Skeletal muscle satellite cell (primary cell): Measurements from ENCODE around the genes ZNF823, ZNF878, ZNF799, ZNF709 and GCDH.

- CAGE, long polyA plus RNA = no peak
Measured at GRCh38 chr19:11418253-11419216, 579 bp downstream of the RGL3 start.

- CAGE, long polyA plus RNA = no peak
Measured at GRCh38 chr19:11738733-11739430, at the start of gene ZNF823. Gene ZNF823, minus strand, starts transcription at chr19:11738946.

DNA sequence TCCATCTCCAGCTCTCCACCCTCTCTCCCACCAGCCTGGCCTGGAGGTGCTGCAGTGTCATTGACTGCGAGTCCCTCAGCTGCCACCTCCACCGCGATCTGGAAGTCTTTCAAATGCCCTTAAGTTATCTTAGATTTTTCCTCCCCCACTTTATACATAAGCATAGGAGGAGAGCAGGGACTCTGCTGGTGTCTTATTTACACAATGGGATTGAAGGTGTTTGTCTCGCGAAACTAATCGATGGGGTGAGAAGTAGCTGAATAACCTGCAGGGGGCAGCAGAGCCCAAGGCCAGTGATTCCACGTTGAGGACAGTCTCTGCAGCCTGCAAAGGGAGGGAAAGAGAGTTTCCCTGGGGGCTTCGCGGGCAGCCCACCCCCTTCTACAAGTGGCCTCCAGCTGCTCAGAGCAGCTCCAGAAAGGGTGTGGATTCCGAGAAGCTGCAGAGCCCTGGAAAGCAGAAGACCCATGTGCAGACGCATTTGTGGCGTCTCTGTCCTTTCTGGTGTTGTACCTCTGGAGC lies 1.3 kb upstream of the ZNF700 start:
- CAGE, long polyA plus RNA = no peak

DNA sequence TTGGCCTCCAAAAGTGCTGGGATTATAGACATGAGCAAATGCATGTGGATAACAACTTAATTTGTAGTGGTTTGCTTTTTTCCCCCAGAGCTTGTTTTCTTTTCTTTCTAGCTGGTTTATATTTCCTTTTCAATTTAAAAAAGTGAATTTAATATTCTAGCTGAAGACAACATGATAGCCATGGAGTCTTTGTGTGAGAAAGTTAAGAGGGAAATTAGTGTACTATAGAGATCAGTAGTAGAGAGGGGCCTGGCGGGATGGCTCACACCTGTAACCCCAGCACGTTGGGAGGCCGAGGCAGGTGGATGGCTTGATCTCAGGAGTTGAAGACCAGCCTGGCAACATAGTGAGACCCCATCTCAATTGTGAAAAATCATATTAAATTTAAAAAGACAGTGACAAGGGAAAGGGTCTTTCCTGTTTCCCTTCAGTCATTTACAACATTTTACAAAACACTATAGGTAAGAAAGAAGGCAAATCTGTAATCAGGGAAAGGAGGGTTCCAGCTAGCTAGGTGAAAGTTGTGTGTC lies 3.7 kb downstream of the ZNF763 start:
- CAGE, long polyA plus RNA = no peak

DNA sequence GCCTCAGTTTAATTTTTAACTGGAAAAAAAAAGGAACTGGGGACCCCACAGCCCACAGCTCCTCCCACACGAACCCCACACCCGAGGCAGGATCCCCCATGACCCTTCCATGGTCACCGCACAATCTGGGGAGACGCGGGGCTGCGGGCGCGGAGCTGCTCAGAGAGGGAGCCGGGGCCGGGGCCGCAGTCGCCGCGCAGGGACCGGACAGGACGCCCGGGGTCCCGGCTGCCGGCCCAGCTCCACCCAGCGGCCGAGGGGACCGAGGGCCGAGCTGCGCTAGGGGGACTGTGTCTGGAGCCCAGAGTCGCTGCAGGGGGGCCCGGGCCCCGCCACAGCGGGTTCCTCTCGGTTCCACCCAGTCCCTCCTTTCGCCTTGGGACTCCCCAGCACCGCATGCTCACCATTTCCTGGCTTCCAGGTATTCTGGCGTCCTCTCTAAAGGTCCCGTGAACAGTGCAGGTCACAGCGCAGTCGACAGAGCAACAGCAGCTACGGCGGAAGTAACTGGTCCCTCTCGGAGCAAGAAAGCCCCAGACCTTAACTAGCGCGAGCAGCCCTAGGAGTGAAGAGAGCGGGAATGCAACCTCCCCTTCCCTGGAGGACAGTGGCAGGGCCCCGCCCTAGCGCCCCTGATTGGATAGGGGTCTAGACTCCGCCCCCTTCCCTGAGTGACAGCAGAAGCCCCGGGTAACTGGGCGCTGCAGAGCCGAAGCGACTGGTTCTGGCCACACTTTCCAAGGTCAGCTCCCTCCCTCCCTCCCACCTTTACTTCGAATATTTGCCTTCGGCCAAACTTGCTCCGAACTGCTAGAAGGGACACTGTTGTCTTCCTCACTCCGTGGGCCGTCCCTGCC lies at the start of gene ZNF878:
Gene ZNF878 (minus strand): TSS at position 567 of the 857 bp plus-strand sequence.
- CAGE, long polyA plus RNA = no peak

GRCh38 chr19:12194430-12195209 lies 31.7 kb downstream of the ZNF136 start:
- CAGE, long polyA plus RNA = no peak

GRCh38 chr19:12400935-12401665 lies at the start of gene ZNF799:
Gene ZNF799, minus strand, starts transcription at chr19:12401271.
- CAGE, long polyA plus RNA = no peak

DNA sequence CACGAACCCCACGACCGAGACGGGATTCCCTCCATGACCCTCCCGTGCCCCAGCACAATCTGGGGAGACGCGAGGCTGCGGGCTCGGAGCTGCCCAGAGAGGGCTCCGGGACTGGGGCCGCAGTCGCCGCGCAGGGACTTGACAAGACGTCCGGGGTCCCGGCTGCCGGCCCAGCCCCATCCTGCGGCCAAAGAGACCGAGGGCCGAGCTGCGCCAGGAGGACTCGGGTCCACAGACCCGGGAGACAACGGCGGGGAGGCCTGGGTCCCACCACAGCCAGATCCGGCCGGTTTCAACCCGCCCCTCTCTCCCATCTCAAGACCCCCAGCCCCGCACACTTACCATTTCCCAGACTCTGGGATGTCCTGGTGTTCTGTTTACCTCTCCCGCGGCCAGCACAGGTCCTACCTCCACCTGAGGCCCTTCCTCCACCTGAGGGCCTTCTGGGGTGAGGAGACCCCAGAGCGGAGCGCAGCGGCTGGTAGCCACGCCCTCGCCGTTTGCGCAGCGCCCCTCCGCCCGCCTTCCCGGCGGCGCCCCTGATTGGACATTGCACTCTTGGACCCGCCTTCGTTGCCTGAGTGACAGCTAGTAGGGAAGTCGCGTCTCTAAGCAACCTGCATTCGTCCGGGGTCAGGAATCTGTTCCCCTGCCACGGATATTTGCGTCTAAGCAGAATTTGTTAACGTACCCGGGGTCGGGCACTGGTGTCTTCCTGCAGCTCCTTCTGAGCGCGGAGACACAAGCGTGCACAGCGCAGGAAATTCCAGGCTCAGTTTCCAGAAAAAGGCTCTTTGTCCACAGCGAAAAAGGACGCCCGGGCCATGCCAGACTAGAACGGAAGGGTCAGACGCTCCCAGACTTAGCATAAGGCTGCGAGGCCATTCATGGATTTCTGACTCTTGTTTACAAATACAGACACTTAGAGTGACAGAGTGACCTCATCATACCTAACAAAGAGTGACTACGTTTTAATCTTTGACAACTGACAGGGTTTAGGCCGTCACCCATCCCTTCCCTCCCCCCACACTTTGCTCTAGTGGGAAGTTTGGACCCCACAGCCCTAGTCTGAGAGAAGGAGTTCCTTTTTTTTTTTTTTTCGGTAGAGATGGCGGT lies at the start of gene ZNF709:
Gene ZNF709 (minus strand): TSS at position 504 of the 1,116 bp plus-strand sequence.
- CAGE, long polyA plus RNA = no peak

DNA sequence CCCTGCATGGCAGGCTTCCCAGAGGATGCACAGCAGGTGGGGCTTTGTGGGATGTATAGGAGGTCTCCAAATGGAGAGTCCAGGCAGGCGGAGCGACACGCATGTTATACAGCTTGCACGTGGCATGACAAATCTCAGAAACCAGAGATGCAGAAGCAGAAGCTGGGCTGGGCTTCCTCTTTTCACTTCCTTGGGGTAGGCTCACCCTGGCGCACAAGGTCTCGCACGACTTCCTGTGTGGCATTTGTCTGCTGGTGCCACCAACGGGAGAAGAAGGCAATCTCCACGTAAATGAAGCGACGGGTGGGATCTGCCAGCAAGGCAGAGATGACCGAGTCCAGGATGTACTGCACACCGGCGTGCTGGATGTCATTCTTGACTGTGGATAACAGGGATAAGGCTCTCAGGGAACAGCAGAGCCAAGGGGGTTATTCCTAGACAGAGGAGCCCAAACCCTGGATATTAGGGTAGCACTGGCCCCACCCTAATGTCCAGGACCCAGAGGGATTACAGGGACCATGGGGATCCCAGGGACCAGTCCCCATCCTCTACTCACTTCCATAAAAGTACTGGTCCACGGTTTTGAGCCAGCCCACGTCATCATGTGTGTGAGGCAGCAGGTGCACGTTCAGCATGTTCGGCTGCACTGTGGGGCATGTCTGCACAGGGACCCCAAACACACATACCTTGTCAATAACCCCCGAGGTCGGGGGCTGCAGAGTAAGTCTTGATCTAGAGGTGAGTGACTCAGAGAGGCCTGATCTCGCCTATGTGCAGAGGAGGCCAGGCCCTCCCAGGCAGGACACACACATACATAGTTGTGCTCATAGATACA lies 1.2 kb downstream of the MAN2B1 start:
- CAGE, long polyA plus RNA = no peak

DNA sequence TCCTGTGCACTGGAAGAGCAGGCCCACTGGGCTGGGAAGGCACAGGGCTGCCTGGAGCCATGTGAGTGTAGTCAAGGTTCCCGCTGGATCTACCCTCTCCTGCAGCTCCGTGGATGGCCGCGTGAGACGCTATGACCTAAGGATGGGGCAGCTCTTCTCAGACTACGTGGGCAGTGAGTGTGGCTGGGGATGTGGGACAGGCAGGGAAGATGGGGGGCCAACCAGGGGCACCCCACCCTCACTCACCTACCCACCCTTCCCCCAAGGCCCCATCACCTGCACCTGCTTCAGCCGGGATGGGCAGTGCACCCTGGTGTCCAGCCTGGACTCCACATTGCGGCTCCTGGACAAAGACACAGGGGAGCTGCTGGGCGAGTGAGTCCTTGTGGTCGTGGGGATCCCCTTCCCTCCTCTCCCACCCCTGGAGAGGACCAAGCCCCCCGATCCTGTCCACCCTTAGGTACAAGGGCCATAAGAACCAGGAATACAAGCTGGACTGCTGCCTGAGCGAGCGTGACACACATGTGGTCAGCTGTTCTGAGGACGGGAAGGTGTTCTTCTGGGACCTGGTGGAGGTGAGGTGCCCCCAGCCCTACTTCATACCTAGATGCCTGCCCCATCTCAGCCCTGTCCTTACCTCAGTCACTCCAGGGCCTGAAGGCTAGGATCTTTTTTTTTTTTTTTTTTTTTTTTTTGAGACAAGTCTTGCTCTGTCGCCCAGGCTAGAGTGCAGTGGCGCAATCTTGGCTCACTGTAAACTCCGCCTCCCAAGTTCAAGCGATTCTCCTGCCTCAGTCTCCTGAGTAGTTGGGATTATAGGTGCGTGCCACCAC lies 3.7 kb upstream of the WDR83OS start:
- CAGE, long polyA plus RNA = no peak

DNA sequence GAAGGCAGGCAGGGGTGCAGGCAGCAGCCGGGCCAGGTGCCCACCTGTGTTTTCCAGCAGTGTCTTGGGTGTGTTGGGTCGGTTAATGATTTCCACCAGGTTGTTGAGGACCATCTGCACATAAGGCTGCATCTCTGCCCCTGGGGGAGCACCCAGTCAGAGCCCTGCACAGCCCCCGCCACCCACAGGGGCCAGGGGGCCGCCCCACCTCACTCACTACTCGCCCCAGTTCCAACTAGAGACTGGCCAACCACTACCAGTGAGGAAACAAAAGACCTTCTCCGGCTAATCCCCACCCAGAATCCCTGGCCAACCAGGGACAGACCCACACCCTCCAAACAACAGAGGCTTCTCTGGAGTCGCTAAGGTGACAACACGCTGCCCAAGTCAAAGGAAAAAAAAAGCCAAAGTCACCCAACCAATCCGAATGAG lies 6.4 kb upstream of the FBXW9 start:
- CAGE, long polyA plus RNA = no peak

GRCh38 chr19:12703211-12703977 lies 7.0 kb upstream of the FBXW9 start:
- CAGE, long polyA plus RNA = no peak

- CAGE, long polyA plus RNA = no peak
Measured at GRCh38 chr19:12730012-12730406, 4.5 kb downstream of the TRIR start.

- CAGE, long polyA plus RNA = no peak
Measured at GRCh38 chr19:12765760-12766582, 9.4 kb downstream of the HOOK2 start.

DNA sequence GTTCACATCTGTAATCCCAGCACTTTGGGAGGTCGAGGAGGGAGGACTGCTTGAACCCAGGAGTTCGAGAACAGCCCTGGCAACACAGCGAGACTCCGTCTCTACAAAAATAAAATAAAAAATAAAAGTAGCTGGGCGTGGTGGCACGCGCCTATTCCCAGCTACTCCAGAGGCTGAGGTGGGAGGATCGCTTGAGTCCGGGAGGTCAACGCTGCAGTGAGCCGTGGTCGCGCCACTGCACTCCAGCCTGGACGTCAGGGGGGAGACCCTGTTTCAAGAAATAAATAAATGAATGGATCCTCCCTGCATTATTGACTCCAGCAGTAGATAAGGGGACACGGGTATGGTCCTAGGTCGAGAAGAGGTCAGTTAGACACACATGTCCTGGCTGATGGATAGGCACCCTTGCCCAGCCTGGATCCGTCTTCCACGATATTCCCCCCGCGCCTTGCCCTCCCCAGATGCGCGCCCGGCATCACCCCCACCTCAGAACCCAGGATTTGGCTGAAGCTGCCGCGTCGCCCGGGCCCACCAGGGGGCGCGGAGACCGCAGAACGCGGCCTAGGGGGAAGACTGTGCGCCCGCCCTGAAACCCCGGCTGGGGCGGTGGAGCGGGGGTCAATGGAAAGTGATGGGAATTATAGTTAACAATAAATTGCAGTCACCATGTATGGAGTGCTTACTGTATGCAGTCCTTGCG lies 2.0 kb upstream of the HOOK2 start:
- CAGE, long polyA plus RNA = no peak

DNA sequence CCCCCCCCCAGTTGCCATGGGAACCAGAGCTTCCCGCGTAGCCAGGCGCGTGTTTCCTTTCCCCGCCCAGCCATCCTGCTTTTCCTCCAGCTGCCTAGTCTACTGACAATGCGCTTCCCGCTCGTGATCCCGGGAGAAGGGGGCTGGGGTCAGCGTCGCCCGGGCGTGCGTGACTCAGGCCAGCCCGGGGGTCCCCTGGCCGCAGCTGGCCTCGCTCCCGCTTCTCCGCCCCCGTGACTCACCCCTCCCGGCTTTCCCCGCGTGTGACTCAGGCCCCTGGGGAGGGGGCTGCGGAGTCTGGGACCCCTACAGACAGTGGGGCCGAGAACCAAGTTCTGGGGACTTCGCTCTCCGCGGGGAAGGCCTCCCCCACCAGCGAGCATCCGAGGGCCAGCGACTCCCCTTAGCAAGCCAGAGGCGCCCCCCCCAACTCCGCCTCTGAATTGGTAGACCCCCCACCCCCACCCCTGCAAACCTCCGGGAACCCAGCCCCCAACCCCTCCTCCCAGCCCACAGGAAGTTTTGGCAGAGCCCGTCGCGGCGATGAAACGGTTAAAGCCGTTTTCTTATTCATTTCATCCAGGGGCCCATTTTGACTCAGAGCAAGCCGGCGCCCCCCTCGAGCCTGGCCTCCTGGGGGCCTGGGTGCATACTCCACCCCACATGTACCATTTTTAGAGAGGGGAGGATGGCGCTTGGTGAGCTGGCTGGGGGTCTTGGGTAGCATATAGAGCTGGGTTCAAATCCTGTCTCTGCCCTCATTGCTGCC lies 7.7 kb upstream of the HOOK2 start:
- CAGE, long polyA plus RNA = no peak

GRCh38 chr19:12788295-12789216 lies 2.7 kb upstream of the JUNB start:
- CAGE, long polyA plus RNA = no peak

DNA sequence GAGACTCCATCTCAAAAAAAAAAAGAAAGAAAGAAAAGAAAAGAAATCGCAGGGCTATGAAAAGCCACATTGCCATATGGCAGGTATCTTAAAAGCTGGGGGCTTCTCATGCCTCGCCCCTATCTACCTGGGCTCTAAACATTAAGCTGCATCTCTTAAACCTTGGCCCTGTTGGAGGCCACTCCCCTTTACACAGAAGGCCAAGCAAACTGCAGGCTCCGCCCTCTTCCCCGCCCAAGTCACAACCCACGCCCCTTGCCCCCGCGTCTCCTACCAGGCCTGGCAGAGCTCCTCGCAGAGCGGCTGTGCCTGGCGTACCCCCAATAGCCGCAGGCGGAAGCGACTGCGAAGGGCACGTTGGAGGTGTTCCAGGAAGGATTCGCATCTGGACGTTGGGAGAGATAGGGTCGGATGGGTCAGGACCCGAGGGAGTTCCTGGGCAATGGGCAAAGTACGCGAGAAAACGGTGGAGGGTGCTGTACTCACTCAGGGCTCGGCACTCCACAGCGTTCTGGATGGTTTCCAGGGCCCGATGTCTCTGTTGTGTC lies 5.9 kb downstream of the RTBDN start:
- CAGE, long polyA plus RNA = no peak

DNA sequence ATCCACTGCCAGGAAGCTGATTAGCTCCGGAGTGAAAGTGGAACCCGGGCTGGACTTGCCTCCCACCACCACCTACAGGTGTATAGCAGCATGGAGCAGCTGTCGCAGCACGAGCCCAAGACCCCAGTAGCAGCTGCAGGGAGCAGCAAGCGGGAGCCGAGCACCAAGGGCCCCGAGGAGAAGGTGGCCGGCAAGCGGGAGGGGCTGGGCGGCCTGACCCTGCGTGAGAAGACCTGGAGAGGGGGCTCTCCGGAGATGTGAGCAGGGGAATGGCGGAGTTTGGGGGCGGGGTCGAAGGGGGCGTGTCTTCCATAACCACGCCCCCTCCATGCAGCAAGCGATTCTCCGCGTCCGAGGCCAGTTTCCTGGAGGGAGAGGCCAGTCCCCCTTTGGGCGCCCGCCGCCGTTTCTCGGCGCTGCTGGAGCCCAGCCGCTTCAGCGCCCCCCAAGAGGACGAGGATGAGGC lies 13.8 kb downstream of the DNASE2 start:
- CAGE, long polyA plus RNA = no peak

GRCh38 chr19:12890133-12891403 lies at the start of gene GCDH:
Gene GCDH, plus strand, starts transcription at chr19:12891160.
- CAGE, long polyA plus RNA = start-site peak on the plus strand at chr19:12891128-12891180, 44 and 47 reads in 2 replicates